Colonic mucosa (tissue), 1 donor: ENCODE data around the genes C1QBP, DERL2, ASGR1 and PHF23.

DNA sequence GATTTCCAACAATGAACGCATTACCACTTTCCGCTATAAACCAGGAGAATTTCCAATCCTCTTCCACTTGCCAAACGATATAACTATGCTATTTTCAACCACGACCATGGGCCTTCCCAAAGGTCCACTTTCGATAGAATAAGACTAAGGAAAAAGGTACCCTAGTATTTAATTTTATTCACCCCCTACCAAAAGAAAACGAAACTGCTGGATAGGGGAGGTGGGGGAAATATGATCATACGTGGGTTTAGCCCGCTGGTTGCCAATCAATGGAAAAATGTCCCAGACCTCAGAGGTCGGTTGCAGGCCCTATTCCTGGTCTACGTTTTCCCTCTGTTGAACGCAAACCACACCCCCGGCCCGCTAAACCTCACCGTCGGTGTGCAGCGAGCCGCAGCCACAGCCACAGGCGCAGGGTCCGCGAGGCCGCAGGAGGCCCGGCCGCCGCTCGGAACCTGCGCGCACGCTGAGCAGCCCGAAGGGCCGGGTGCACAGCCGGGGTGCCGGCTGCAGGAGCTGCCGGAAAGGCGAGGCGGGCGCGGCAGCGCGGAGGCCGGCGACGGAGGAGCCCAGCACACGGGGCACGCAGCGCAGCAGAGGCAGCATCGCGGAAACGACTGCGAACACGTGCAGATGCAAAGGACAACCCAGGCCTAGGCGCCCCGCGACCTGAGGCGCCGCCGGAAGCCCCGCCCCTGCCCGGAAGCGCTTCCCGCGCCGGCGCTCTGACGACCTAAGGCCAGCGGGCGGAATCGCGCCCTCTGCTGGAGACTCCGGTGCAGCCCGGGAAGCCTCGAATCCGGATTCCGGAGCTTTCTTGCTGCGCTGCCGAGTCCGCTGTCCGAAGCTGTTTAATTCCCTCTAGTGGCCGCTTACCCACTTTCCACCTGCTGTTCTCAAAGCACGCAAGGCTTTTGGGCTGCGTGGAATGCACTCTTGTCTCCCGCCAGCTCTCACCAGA, at the start of gene C1QBP:
Gene C1QBP, minus strand, starts transcription at position 688 of the 961 bp plus-strand sequence.
- PRO-cap, result unidirectional peak, minus-strand start at position 697 of the sequence

- PRO-cap, result no peak
Measured at GRCh38 chr17:5485175-5485662, 759 bp downstream of the DERL2 start.

- PRO-cap, result bidirectional peak, plus-strand start at chr17:5486429, minus-strand start at chr17:5486178
Measured at GRCh38 chr17:5485663-5486252, at the start of gene DERL2. Gene DERL2 (minus strand): TSS chr17:5486178.

GRCh38 chr17:5619137-5619791, 35.0 kb upstream of the NLRP1 start:
- PRO-cap, result no peak

- PRO-cap, result no peak
Measured at GRCh38 chr17:5772102-5772498, 187.8 kb upstream of the NLRP1 start.

- PRO-cap, result no peak
Measured at GRCh38 chr17:6642813-6643338, 2.0 kb downstream of the TXNDC17 start.

- PRO-cap, result no peak
Measured at GRCh38 chr17:6712420-6712929, 694 bp downstream of the SLC13A5 start.

- PRO-cap, result no peak
Measured at GRCh38 chr17:6720653-6721295, 7.6 kb upstream of the SLC13A5 start.

DNA sequence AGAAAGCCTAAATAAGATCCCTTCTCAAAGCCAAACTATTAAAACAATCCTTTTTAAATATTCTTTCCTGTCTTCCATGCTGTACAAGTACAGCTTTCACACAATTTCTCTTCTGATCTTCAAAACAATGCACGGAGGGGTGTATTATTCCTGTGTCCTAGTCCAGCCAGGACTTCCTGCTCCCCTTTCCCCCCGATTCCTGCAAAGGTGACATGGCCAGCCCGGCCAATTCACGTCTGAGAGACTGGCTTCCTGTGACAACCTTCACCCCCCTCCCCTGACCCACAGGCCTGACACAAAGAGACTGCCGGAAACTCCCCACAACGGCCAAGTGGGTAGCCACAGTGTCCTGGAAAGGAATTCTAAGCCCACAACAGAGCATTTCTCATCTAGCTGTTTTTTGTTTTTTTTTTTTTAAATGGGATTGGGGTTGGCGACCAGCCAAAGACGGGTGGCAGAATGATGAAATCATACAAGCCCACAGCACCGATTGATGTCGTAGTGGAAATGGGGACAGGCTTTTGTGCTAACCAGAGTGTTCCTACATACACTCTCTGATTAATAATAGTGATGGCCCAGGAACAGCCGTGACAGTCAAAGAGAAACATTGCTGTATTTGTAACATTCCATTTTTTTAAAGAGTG, 2.9 kb upstream of the XAF1 start:
- PRO-cap, result no peak

DNA sequence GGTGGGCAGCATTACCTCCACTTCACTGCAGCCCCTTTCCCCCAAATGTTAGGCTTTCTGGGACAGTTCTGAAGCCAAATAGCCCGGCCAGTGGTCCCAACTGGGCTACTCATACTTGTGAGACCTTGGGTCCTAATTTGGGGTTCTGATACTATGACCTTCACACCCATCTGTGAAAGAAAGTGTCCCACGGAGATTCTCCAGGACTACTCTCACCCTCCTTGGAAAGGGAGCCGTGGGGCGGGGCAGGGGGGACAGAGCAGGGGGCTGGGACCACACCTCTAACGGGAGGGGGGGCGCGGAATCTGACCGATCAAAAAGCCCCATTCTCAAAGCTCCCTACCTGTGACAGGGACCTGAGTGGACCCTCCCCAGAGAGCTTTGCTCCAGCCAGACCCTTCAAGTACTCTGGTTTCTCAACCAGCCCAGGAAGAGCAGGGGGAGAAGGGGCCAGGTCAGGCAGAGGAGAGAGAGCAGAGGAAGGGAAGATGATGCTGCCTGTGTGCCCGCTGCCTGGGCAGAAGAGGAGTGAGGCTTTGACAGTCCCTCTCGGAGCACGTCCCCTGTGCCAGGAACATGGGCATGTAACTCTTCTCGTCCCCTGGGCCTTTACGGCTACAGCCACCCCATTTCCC, 563 bp downstream of the XAF1 start:
- PRO-cap, result no peak

DNA sequence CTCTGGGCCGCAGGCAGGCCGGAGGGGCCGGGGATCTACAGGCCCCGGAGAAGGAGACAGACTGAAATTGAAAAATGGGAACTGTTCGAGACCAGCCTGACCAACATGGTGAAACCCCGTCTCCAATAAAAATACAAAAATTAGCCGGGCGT, 288 bp downstream of the RNASEK start:
- PRO-cap, result no peak

DNA sequence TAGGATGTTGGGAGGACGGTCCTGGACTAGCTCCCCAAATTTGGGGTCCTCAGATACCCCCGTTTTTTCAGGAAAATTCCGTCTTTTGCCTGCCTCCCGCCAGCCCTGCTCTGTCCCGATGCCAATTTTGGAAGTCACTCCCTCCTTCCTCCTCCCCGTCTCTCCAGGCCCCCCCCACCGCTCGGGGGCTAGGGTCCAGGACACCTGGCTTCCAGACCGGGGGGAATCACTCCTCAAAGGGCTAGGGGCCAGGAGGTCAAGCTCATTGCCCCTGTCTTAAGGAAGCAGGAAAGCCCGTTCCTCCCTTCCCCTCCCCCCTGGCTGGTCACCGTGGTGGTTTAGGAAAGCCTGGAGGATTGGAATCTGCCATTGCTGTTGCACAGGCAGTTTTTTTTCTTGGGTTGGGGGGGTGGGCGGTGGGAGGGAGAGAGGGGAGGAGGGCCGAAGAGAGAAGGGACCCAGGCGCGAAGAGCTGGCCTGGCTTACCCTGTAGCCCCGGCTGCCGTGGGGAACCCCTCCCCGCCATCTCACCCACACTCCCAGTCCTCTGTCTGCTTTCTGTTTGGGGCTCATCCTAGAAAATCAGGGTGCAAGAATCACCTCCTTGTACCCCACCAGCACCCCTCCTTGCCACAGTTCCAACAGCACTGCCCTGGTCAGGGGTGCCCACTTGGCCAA, 3.0 kb upstream of the BCL6B start:
- PRO-cap, result bidirectional peak, plus-strand start at position 426 of the sequence, minus-strand start at position 319 of the sequence

DNA sequence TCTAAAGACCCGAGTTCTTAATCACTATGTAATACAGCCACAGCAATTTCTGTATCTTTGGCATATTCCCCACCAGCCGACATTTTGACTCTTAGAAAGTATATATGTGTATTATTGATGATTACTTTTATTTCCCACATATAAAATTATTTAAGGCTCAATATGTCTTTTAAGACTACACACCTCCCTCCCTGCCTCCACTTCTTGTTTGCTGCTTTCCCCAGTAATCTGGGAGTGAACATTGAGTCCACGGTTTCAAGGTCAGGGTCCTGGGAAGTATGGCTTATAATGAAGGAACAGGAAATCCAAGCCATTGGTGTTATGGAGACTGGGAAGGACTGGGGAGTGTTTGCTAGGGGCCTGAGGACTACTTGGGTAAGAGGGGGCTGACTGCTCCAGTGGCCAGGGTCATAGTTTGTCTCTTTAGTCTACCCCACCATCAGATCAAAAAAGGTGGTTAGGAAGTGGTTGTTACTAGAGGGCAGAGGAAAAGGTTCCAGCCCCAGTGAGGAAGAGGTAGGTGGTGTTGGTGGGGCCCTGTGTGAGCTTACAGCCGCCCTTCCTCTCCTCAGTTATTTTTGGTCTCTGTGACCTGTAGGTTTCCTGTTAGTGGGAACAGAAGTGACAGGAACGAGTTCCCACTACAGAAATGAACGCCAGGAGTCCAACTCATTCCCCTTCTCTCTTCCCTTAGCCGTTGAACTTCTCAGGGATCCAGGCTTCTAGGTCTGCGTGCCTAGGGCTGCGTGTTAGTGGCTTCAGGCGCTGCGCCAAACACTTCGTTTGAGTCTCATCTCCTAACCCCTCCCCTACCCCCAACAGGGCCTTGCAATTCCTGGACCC, 755 bp upstream of the SLC16A13 start:
- PRO-cap, result no peak

GRCh38 chr17:7138796-7139455, 24.3 kb upstream of the ASGR2 start:
- PRO-cap, result no peak

DNA sequence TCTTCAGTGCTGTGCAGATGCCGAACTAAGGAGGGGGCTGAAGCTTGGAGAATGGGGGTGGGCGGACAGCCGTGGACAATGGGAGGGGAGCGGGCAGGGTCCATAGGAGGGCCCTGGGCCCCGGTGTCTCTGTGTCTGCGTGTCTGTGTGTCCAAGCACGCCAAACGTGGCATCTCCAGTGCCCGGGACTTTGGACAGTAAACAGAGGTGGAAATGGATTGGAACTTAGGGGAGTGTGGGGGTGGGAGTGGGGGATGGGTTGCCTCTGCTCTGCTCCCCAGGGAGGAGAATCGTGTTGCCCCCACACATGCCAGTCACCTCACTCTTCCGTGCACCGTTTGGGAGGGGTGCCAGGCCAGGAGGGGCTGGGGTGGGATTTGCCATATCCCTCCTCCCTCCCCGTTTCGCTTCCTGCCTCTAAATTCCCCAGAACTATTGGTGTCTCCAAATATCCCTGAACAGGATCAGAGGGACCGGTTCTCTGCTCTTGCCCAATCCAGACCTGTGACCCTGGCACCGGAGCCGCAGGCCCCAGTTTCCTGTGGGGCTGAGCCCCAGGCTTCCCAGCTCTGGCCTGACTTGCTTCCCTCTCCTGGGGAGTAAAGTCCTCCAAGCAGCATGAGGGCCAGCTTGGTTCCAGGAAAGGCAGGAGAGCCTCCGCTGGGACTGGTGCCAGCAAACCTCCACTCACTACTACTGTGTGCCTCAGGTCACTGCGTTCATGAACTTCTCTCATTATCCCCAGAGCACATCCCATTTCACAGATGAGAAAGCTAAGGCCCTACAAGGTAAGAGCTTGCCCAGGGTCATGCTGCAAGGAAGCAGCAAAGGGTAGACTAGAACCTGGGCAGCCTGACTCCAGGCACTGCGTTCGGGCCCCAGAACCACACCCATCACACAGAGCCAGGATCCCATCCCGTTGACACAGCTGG, at the start of gene ASGR1:
Gene ASGR1, minus strand, starts transcription at position 149 of the 932 bp plus-strand sequence.
- PRO-cap, result no peak

DNA sequence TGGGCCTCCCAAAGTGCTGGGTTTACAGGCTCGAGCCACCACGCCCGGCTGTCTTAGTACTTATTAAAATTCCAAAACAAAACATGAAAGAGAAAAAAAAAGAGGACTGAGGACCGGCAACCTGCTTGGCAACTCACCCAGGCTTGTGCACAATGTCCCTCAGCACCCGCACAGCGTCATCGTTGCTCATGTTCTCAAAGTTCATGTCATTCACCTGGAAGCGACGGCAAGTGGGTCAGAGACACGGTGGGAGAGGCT, 5.6 kb downstream of the DVL2 start:
- PRO-cap, result no peak

- PRO-cap, result bidirectional peak, plus-strand start at chr17:7239799, minus-strand start at chr17:7239517
Measured at GRCh38 chr17:7239121-7240040, at the start of gene PHF23. Gene PHF23 (minus strand): TSS chr17:7239457.

DNA sequence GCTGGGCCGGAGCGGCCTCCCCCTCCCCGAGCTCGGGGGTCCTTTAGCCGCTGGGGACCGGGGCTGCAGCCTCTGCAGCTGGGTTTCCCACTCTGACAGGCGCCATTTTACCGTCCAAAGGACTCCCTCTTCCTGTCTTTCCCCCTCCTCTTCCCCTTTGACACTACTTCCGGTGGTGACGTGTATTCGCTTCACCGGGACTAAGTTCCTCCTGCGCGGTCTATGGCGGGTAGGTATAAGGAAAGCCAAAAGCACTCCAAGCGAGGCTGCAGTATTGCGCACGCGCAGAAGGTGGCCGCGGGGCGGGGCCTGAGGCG, 203 bp upstream of the ELP5 start:
- PRO-cap, result bidirectional peak, plus-strand start outside the sequence, minus-strand start at position 109 of the sequence

- PRO-cap, result no peak
Measured at GRCh38 chr17:7261750-7262073, 566 bp downstream of the CLDN7 start.

GRCh38 chr17:7280697-7281567, 586 bp upstream of the SLC2A4 start:
- PRO-cap, result unidirectional peak, minus-strand start at chr17:7281102; bidirectional peak, plus-strand start at chr17:7281676, minus-strand start at chr17:7281390